ENCODE measurements around the genes PRRT2 and C16orf92.

DNA sequence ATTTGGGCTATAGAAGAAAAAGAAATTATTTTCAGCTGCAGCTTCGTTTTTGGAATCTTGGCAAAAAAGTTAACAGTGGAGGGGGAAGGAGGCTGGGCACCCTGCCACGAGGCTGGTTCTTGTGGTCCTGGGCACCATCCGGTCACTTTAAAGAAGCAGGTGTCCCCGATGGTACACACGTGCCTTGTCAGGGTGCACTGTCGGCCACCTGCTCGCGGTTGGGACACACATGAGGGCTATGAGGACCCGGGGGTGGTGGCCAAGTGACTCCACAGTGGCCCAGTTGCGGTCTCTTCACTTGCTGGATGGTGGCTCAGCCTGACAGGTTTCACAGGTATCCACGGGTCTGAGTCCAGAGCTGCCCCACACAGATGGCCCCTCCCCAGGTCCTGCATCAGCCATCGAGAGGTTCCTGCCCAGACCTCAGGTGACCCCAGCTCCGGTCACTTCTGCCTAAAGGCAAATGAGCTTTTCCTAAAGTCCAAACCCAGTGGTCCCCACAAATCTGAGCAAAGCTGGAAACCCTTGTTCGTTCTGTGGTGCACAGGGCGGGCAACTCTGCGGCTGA, 143.9 kb downstream of the LAT start:
- CAGE, long polyA plus RNA, result no peak
- RRBS, result no CpG with 5 or more reads among the region's 16 CpGs

- CAGE, long polyA plus RNA, result no peak
- RRBS, result no CpG with 5 or more reads among the region's 23 CpGs
Measured at GRCh38 chr16:29186548-29187202, 201.8 kb downstream of the LAT start.

DNA sequence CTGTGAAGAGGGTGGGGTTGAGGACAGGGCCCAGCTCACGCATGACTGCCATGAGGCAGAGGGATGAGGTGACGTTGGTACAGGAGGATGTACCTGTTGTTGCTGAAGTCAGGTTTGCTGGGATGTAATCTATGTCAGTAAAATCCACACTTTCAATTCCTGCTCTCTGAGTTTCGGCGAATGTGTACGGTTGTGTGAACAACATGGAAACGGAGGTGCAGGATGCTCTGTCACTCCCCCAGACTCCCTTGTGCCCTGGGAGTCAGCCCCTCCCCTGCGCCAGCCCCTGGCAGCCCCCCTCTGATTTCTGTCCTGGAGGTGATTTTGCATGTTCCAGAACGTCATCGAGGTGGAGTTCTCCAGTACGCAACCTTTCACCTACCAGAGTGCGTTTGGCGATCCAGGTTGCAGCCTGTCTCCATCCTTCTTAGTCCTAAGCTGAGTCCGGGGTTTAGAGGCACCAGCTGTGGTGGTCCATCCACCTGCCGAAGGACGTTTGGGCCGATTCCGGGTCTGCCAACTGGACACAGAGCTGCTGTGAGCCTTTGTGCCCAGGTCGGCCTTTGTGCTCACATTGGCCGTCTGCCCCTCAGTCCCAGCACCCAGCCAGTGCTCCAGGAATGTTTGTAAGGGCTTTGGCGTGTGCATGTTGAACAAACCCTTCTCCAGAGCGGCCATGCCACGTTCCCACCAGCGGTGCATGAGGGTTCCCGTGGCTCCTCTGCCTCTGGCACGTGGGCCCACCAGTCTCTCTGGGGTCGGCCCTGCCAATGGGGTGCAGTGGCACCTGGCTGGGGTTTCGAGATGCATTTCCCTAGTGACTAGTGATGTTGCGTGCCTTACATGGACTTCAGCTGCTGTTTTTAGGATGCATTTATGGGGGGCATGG, 203.1 kb downstream of the NPIPB11 start:
- CAGE, long polyA plus RNA, result no peak
- RRBS, result no CpG with 5 or more reads among the region's 28 CpGs

- CAGE, long polyA plus RNA, result no peak
- RRBS, result no CpG with 5 or more reads among the region's 10 CpGs
Measured at GRCh38 chr16:29262662-29263149, 143.8 kb downstream of the NPIPB11 start.

DNA sequence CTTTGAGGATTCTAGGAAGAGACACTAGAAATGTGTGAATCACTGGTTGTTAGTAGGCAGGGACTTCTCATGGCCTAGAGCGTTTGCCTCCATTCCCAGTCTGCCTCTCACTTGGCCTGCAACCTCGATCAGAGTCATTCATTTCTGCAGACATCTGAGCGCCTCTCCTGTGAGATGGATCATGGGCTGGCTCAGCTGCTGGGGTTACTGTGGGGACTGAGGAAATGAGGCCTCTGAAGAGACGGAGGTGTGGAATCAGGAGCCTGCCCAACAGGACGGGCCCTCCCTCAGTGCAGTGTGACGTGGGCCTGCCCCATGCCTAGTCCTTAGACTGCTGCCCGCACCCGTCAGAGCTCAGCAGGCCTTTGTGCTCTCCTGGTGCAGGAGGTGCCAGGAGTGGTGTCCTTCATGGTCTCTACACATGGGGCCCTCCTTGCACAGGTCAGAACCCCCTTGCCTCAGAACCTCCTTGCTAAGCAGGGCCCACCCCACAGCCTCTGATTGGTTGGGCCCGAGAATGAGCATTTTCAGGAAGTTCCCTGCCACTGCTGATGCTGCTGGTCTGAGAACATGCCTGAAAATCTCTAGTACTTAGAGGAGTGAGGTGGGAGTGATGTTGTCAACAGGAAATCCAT, 99.4 kb downstream of the NPIPB11 start:
- CAGE, long polyA plus RNA, result no peak
- RRBS, result no CpG with 5 or more reads among the region's 9 CpGs

- CAGE, long polyA plus RNA, result no peak
- RRBS, result no CpG with 5 or more reads among the region's 33 CpGs
Measured at GRCh38 chr16:29382878-29383585, 23.5 kb downstream of the NPIPB11 start.

DNA sequence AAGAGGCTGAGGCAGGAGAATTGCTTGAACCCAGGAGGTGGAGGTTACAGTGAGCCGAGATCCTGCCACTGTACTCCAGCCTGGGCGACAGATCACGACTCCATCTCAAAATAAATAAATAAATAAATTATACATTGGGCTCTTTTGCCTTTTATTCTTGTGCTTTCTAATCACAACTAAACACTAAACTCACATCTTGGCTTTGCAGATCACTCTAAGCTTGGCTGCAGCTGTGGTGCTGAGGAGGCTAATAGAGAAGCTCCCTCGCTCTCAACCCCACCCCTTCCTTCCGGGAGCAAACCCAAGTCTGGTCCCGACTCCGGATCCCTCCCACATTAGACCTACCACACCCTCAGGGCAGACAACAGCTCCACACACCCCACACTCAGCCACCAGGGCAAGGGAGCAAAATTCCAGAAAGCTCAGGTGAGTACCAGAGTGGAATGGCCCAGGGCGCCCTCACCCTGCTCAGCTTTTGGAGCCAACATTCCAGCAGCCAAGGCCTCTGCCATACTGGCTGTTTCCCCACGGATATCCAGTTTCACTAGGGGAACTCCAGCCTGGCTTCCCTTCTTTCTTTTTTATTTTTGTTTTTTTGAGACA, 9.9 kb downstream of the SULT1A4 start:
- CAGE, long polyA plus RNA, result no peak
- RRBS, result no CpG with 5 or more reads among the region's 9 CpGs

DNA sequence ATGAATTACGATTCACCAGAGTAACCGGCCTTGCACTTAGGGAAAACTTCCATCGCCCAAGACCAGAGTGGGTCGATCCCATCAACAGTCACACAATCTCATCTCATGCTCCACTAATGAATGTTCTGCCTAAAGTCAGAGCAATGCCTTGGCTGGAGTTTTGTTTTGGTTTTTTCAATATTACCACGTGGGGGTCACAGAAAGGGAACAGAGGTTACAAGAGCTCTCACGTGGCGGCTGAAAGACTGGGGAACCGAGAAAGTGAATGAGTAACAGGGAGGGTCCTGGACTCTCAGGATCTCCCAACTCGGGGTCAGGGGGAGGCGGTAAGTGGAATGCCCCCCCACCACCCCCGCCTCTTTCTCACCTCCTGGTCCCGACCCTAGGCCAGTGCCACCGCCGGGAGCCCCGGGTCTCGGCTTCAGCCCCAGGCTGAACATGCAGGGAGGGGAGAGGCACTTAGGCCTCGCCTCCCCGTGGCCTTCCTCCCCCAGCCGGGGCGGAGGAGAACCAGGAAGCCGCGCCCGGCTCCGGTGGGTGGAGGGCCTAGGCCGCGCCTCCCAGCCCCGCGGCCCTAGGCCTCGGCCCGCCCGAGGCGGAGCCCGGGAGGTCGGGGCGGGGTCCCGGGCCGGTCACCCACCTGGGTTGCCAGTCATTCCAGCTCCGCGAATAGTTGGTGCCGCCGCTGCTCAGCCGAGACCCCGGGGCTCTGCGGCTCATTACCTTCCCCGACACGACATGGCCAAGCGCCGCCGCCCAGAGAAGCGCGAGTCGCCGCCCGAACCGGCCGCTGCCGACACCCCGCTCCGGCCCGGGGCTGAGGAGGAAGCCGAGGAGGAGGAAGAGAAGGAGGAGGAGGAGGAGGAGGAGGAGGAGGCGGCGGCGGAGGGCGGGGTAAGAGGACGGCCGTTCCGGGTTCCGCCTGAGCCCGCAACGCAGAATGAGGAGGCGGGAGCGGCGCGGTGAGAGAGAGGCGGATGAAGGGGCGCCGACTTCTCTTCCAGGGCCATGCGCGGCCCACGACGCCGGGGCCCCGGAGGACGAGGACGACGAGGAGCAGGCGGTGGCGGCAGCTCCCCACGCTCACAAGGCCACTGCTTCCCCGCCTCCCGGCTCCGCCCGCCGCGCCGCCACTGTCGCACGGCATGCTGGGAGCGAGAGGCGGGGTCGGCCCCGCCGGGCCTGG, 68.4 kb upstream of the SPN start:
- CAGE, long polyA plus RNA, result no peak
- RRBS, result 4% methylated on average over 2 of the region's 104 CpGs

DNA sequence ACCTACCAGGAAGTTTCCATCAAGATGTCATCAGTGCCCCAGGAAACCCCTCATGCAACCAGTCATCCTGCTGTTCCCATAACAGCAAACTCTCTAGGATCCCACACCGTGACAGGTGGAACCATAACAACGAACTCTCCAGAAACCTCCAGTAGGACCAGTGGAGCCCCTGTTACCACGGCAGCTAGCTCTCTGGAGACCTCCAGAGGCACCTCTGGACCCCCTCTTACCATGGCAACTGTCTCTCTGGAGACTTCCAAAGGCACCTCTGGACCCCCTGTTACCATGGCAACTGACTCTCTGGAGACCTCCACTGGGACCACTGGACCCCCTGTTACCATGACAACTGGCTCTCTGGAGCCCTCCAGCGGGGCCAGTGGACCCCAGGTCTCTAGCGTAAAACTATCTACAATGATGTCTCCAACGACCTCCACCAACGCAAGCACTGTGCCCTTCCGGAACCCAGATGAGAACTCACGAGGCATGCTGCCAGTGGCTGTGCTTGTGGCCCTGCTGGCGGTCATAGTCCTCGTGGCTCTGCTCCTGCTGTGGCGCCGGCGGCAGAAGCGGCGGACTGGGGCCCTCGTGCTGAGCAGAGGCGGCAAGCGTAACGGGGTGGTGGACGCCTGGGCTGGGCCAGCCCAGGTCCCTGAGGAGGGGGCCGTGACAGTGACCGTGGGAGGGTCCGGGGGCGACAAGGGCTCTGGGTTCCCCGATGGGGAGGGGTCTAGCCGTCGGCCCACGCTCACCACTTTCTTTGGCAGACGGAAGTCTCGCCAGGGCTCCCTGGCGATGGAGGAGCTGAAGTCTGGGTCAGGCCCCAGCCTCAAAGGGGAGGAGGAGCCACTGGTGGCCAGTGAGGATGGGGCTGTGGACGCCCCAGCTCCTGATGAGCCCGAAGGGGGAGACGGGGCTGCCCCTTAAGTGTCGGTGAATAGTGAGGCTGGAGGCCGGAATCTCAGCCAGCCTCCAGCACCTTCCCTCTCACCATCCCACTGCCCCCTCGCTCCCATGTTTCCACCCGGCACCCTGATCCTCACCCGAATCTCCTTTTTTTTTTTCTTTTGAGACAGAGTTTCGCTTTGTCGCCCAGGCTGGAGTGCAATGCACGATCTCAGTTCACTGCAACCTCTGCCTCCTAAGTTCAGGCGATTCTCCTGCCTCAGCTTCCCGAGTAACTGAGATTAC, 1.4 kb downstream of the SPN start:
- CAGE, long polyA plus RNA, result no peak
- RRBS, result 83% methylated on average over 8 of the region's 45 CpGs

DNA sequence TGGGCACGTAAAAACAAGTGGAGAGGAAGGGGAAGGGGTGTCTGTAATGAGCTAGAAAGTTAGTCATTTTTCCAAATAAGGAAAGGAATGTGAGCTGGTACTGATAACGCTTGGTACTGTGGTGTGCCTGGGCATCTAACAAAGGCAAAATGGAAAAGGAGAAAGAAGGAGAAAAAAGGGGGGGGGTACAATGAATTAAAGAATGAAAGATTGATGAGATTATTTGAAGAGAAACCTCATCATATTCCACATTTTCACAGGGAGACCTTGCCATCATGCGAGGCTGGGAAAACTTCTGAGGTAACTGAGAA, 30.9 kb downstream of the QPRT start:
- CAGE, long polyA plus RNA, result no peak
- RRBS, result no CpG with 5 or more reads among the region's 3 CpGs

DNA sequence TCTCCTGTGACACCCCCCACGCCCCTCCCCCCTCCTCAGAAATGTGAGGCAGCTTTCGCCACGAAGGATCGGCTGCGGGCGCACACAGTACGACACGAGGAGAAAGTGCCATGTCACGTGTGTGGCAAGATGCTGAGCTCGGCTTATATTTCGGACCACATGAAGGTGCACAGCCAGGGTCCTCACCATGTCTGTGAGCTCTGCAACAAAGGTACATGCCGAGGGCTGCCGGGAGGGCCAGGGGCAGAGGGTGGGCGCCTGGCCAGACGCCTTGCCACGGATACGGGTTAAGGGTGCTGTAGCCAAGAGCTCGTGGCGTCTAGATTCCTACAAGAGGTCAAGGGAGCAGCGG, 2.2 kb downstream of the MAZ start:
- CAGE, long polyA plus RNA, result no peak
- RRBS, result no CpG with 5 or more reads among the region's 20 CpGs

GRCh38 chr16:29811754-29812901, at the start of gene PRRT2:
Gene PRRT2 (plus strand): TSS chr16:29812193.
- CAGE, long polyA plus RNA, result no peak
- RRBS, result 3% methylated on average over 44 of the region's 78 CpGs

DNA sequence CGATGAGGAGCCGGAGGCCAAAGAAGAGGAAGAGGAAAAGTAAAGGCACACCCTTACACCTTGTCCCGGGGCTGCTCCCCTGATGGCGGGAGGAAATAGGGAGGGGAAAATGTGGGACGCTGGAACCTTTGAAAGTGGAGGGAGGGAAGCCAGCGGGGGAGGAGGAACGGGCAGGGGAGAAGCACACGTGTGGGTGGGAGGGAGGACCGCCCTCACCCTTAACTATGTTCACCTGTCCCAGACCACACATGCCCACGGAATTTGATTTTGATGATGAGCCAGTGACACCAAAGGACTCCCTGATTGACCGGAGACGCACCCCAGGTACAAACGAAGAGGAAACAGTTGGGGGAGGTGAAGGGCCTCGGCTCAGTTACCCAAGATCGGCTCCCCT, 1.0 kb downstream of the PAGR1 start:
- CAGE, long polyA plus RNA, result no peak
- RRBS, result 6% methylated on average over 2 of the region's 15 CpGs

DNA sequence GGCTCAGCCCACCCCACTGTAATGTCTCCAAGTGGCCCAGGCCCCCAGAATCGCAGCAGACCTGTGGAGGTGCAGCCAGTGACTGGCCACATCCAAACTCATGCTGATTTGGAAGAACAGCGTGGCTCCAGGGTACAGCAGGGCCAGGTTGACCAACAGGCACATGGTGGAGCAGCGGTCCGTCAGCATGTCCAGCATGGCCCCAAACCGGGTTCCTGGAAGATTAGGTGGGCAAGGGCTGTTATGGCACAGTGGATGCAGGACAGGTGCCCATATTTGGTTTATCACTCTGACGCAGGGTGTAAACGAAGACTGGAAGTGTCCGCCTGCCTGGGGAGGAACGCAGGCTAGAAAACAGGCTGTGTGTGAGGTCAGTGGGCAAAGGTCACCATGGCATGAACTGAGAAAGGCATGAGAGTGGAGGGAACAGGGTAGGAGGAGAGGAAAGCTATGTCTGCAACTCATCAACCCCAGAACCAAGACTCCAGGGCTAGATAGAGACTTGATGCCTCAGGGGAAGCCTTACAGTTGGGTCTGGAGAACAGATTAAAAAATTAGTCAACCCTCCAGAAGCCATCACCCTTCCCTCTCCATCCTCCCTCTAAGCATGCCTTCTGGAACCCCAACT, 1.9 kb downstream of the CDIPT start:
- CAGE, long polyA plus RNA, result no peak
- RRBS, result no CpG with 5 or more reads among the region's 9 CpGs

GRCh38 chr16:29962560-29963088, 745 bp downstream of the TMEM219 start:
- CAGE, long polyA plus RNA, result start-site peak on the plus strand at chr16:29962816-29962868, 63 and 38 reads in 2 replicates
- RRBS, result no CpG with 5 or more reads among the region's 10 CpGs

GRCh38 chr16:30005424-30006123, 5.3 kb downstream of the DOC2A start:
- CAGE, long polyA plus RNA, result no peak
- RRBS, result 73% methylated on average over 17 of the region's 29 CpGs

GRCh38 chr16:30007473-30008092, 3.2 kb downstream of the DOC2A start:
- CAGE, long polyA plus RNA, result no peak
- RRBS, result no CpG with 5 or more reads among the region's 12 CpGs

GRCh38 chr16:30023023-30023677, at the start of gene C16orf92:
Gene C16orf92 (plus strand): TSS chr16:30023198.
- CAGE, long polyA plus RNA, result no peak
- RRBS, result no CpG with 5 or more reads among the region's 10 CpGs

GRCh38 chr16:30086027-30086450, 5.7 kb downstream of the TBX6 start:
- CAGE, long polyA plus RNA, result no peak
- RRBS, result 84% methylated on average over 6 of the region's 16 CpGs

DNA sequence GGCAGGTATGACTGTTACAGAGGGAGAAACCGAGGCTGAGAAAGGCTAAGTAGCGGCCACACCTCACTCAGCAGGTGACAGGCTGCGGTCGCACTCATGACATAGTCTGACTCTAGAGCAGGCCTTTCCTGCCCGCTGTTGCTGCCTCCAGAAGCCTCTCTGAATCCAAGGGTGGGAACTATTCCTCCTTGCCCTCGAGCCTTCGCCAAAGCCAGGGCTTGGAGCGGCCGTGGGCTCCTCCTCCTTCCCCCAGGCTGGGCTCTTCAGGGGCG, 776 bp upstream of the CORO1A start:
- CAGE, long polyA plus RNA, result no peak
- RRBS, result no CpG with 5 or more reads among the region's 10 CpGs